Gastrocnemius medialis (tissue), 3 donors: ENCODE measurements around the genes ANKRD35 and NOTCH2NLA.

- PRO-cap: no peak
- RAMPAGE, long total RNA, 3 experiments: no peak in any of the 3 experiments
These were observed 137.4 kb downstream of the NBPF8 start for GRCh38 chr1:120552287-120552613.

DNA sequence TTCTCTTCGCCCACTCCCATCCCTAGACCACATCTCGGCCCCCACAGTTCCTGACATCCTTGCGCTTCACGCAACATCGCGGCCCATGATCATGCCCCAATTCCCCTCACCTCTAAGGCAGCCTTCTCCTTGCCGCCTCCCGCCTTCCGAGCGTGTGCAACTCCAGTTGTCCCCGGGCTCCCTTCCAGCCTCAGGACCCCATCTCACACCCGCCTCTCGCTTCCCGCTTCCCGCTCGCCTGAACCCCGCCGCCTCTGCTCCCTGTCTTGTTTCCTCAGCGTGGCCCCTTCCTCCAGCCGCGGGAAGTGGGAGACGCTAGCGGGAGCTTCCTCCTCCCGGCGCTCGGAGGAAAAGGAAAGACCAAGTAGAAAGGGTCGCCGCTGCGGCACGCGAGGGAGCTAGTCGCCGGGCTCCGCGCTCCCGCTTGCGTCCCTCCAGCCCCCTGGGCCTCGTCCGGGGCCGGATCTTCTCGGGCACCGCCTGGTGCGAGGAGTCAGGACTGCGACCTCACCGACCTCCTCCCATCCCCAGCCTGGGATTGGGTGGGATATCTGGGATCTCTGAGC, 924 bp downstream of the SRGAP2C start:
- PRO-cap: no peak
- RAMPAGE, long total RNA, 3 experiments: no peak in any of the 3 experiments

GRCh38 chr1:144418805-144419491, 42.5 kb downstream of the NBPF15 start:
- PRO-cap: no peak
- RAMPAGE, long total RNA, 3 experiments: no peak in any of the 3 experiments

DNA sequence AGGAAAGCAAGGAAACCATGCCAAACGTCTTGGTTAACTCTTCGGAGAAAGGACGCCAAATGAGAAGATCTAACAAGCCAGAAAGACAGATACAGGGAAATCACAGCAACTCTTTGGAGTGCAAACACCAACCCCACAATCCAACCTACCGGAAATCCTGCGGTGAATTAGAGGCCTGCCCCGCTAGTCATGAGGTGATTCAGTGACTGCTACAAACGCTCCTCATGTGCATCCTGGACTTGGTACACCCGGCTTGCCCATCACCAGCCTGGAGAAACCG, 835 bp downstream of the NBPF15 start:
- PRO-cap: no peak
- RAMPAGE, long total RNA, 3 experiments: no peak in any of the 3 experiments

DNA sequence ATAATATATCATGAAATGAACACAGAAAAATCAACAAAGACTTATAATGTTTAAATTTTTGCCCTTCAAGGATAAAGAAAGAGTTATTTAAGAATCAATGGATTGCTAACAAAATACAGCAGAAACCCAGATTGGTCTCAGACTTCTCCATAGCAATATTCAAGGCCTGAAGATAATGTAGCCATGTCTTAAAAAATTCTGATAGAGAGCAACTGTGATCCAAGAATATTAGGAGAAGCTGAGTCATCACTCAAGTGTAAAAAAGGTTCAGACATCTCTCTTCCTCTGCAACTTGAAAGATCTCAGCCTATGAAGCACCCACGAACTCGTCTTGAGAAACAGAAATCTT, 85.3 kb downstream of the SRGAP2B start:
- PRO-cap: no peak
- RAMPAGE, long total RNA, 3 experiments: no peak in any of the 3 experiments

- PRO-cap: no peak
- RAMPAGE, long total RNA, 3 experiments: no peak in any of the 3 experiments
These were observed 33.2 kb downstream of the FAM72D start for GRCh38 chr1:145129028-145129291.

GRCh38 chr1:145777234-145777973, 46.5 kb downstream of the RNF115 start:
- PRO-cap: no peak
- RAMPAGE, long total RNA, 3 experiments: no peak in any of the 3 experiments

GRCh38 chr1:145885617-145886468, at the start of gene ANKRD35:
Gene ANKRD35, minus strand, starts transcription at chr1:145885866.
- PRO-cap: bidirectional peak, plus-strand start at chr1:145885973, minus-strand start at chr1:145885831; unidirectional peak, plus-strand start at chr1:145886193
- RAMPAGE, long total RNA, 3 experiments: no peak in any of the 3 experiments

DNA sequence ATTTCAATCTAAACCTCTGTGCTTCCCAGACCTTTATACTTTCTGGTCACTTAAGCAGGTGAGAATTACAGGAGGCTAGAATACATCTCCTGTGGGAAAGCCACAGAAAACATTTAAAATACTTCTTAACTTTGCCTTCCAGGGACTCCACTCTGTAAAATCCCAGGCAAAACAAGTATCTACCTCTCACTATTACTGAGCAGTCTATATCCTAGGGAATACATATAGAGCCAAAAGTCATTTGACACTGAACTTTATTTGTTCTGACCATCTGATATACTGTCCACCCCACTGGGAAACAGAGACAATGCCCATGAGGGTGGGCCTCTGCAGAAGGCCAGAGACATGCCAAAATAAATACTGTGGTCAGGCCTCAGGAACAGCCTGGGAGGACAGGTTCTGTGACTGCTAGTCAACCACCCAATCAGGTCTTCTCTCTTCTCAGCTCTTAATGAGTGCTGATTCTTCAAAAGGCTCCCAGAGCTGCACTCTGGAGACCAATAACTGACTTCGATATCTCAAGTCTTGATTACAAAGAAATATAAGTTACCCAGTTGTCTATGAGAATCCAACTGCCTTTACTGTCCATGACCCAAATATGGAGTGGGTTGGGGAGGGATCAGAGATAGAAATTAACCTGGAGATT, 5.4 kb upstream of the ANKRD35 start:
- PRO-cap: no peak
- RAMPAGE, long total RNA, 3 experiments: no peak in any of the 3 experiments

- PRO-cap: no peak
- RAMPAGE, long total RNA, 3 experiments: no peak in any of the 3 experiments
These were observed 11.6 kb upstream of the ANKRD35 start for GRCh38 chr1:145896928-145897968.

- PRO-cap: no peak
- RAMPAGE, long total RNA, 3 experiments: no peak in any of the 3 experiments
These were observed 1.1 kb upstream of the ITGA10 start for GRCh38 chr1:145911059-145911258.

DNA sequence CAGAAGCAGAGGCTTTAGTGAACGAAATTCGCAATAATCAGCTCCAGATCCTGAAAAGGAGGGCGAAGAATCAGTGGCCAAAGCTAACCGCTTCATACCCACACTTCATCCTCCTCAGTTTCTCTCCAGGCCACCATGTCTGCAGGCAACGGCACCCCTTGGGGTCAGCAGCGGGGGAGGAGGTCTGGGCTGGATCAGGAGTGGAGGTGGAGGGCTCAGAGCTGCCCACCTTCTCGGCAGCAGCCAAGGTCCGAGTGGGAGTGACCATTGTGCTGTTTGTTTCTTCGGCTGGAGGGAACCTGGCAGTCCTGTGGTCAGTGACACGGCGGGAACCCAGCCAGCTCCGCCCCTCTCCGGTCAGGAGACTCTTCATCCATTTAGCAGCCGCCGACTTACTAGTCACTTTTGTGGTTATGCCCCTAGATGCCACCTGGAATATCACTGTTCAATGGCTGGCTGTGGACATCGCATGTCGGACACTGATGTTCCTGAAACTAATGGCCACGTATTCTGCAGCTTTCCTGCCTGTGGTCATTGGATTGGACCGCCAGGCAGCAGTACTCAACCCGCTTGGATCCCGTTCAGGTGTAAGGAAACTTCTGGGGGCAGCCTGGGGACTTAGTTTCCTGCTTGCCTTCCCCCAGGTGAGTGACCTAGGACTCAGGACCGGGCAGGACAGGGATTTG, 883 bp upstream of the PEX11B start:
- PRO-cap: bidirectional peak, plus-strand start at position 372 of the sequence, minus-strand start at position 301 of the sequence
- RAMPAGE, long total RNA, 3 experiments: no peak in any of the 3 experiments

DNA sequence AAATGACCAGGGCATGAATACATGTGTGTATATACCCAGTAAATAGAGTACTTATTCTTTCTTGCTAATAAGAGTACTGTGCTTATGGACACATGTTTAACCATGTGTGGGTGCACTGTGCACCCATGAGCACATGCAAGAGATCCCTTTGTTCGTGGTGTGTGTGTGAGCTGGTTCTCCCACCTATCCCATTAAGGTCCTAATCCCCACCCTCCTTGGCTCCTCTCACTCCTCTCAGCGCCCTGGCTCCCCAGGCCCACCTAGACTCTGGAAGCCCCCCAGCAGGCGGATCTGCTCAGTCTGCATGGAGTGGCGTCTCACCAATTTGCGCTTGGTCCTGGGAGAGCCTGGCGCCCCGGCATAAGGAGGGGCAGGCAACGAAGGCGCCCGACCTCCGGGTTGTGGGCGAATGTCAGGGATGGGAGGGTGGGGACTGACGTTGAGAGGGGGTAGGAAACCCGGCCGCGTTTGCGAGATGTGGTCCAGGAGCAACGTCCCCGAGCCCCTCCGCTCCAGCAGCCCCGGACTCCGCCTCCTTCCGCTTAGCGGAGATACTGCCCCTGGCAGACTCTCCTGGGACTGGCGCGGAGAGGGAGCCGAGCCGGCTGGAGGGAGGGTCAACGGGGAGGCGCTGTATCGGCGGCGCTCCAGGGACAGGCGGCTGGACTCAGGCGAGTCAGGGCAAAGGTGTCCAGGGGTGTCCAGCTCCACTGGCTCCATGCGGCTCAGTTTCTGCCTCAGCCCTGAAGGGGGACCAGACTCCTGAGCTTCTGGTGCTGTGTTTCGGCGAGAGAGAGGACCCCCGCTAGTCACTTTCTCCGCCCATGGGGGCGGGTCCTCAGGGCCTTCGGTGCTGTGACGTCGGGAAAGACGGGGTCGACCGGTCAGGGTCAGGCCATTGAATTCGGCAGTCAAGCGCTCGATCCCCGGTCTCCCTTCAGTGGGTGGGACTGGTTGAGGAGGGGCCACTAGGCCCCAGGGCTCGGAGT, 2.5 kb upstream of the LIX1L start:
- PRO-cap: bidirectional peak, plus-strand start at position 579 of the sequence, minus-strand start at position 572 of the sequence; bidirectional peak, plus-strand start at position 887 of the sequence, minus-strand start at position 811 of the sequence
- RAMPAGE, long total RNA, 3 experiments: start-site peak on the plus strand in 2 of 3 experiments, centred at positions 574 to 579 of the sequence, 45 to 147 reads per replicate

DNA sequence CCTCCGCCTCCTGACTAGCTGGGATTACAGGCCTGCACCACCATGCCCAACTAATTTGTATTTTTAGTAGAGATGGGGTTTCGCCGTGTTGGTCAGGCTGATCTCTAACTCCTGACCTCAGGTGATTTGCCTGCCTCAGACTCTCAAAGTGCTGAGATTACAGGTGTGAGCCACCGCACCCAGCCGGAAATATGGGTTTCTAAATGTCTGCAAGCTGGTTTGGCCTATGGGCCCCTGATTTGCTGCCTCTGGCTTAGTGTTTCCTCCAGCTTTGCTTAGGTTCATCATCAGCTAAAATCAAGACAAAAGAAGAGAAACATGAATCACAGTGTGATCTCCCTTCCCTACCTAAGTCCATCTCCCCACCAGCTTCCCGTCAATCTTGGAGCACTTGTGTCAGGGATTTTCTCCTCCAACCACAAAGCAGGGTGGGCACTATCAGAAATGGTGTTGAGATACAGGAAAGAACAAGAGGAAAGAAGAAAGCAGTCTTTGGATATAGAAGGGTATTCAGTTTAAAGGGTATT, 11.9 kb downstream of the TXNIP start:
- PRO-cap: no peak
- RAMPAGE, long total RNA, 3 experiments: no peak in any of the 3 experiments

GRCh38 chr1:146228474-146229465, at the start of gene NOTCH2NLA:
Gene NOTCH2NLA, minus strand, starts transcription at chr1:146229021.
- PRO-cap: unidirectional peak, minus-strand start at chr1:146228814
- RAMPAGE, long total RNA, 3 experiments: no peak in any of the 3 experiments

- PRO-cap: no peak
- RAMPAGE, long total RNA, 3 experiments: no peak in any of the 3 experiments
These were observed 99.5 kb downstream of the PRKAB2 start for GRCh38 chr1:147072379-147073502.

GRCh38 chr1:147156975-147157852, 15.1 kb downstream of the PRKAB2 start:
- PRO-cap: no peak
- RAMPAGE, long total RNA, 3 experiments: no peak in any of the 3 experiments

DNA sequence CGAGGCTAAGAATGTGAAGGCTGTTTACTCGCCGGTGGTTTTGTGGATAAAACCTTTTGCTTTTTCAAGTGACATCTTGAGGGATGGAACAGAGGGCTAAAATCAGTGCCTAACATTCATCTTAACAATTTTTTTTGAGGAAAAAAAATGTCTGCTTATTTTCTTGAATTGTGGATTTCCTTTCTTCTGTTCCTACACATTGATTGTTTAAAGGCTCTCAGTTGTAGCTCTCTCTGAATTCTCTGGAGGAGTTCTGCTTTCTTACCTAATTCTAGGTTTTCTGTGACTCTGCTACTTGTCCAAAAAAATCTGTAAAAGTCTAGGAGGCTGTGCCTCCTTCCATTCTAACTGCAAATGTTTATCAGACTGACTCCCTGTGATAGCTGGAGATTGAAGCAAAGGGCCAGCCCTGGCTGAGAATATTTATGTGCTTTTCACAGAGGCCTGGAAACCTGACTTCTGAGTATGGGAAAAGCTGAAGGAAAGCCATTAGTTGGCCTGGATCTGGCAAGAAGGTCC, 1.8 kb downstream of the BCL9 start:
- PRO-cap: no peak
- RAMPAGE, long total RNA, 3 experiments: no peak in any of the 3 experiments

DNA sequence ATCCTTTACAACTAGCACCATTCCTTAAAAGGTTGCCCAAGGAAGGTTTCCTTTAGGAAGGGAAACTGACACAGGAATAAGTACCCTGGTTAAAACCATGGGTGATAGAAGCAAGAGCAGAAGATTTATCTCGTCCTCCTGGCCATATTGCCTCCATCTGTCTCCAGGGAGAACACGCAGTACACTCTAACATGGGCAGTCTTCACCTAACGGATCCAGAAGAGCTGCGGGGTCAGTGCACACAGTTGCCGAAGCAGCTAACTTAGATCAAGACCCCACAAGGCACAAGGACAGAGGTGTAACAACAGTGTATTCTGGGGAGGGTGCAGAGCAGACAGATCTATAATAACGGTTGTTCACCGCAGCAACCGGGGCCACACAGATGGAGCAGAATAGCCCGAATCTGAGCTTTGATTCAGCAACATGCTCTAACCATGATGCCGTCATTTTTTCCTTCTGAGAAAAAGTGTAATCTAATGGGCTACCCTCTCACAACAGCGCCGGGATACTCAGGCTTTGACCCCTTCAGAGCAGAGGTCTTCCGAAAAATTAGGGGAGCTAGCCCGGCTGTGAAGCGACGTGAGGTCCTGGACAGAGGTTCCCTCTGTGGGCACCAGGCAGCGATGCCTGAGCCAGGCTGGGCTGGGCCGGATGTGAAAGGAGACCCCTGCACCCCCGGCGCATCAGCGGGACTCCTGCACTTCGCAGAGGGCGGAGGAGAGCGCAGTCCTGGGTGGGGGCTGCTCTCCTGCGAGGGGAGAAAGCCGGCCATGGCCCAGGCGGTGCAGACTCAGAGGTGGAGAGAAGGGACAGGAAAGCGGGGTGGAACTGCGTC, 57.4 kb downstream of the BCL9 start:
- PRO-cap: unidirectional peak, plus-strand start at position 700 of the sequence
- RAMPAGE, long total RNA, 3 experiments: no peak in any of the 3 experiments

DNA sequence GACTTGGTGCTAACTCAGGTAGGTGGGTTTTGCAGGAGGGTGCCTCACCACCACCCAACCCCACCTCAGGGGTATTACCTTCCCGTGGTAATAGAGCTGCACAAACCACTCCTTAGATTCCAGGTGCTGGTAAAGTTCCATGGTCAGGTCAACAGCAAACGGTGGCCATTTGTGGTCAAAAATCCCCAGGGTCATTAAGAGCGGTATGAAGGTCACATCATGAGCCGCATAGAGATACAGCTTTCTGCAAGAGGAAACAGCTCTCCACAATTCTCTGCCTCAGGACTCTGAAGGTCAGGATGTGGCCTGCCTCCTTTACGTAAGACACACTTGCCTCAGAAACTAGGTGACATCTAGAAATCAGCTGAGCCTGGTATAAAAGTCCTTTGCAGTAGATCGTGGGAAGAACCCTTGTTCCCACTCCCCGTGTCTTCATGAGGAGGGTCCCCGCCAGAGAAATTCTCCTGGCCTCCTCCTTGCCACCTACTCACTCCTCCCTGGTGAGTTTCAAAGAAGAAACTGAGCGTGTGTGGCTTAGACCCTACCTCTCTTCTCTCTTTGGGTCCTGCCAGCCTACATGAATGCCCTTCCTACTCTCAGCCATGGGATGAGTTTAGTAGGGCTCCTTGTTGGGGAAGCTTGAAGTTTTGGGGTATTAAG, 22.0 kb downstream of the ACP6 start:
- PRO-cap: no peak
- RAMPAGE, long total RNA, 3 experiments: no peak in any of the 3 experiments